ENCODE results near the genes NEO1, INSYN1 and ISLR2.

- PRO-cap: no peak
Measured at GRCh38 chr15:72531762-72532313, 57.7 kb downstream of the ARIH1 start.

DNA sequence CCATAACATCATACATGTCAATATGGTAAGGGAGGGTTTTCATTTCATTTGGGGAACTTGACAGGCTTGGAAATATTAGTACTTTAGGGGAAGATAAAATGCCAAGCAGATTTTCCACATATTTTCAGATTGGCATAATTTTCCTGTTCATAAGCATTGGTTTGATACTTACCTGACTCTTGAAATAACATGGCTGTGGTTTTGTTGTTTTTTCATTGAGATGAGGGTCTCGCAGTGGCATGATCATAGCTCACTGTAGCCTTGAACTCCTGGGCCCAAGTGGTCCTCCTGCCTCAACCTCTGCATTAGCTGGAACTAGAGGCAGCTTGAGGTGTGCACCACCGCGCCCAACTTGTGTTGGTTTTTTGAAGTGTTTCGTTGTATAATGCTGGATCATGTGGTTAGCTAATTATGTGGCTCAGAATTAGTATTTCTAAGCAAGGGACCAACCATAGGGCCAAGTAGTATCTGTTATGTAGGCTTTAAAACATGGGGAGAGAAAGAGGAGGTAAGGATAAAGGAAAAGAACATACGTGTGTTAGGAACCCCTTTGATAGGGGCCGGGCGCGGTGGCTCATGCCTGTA, 78.7 kb upstream of the GOLGA6B start:
- PRO-cap: no peak

DNA sequence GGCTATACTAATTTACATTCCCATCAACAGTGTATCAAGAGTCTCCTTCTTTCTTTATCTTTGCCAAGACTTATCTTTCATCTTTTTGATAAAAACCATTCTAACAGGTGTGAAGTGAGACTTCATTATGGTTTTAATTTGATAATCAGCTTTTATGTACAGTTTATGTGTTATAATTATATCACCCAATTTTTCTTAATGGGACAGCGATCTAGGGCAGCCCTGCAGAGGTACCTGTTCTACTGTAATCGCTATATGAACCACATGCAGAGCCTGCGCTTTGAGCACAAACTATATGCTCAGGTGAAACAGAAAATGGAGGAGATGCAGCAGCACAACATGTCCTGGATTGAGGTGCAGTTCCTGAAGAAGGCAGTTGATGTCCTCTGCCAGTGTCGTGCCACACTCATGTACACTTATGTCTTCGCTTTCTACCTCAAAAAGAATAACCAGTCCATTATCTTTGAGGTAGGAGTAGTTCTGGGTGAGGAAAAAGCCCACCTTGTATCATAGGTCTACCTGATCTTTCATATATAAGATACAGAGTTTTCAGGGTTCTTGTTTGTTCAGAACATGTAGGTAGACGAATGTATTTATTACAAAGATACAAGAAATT, 73.9 kb upstream of the GOLGA6B start:
- PRO-cap: no peak

- PRO-cap: no peak
Measured at GRCh38 chr15:72774590-72775349, 8.8 kb downstream of the ADPGK start.

DNA sequence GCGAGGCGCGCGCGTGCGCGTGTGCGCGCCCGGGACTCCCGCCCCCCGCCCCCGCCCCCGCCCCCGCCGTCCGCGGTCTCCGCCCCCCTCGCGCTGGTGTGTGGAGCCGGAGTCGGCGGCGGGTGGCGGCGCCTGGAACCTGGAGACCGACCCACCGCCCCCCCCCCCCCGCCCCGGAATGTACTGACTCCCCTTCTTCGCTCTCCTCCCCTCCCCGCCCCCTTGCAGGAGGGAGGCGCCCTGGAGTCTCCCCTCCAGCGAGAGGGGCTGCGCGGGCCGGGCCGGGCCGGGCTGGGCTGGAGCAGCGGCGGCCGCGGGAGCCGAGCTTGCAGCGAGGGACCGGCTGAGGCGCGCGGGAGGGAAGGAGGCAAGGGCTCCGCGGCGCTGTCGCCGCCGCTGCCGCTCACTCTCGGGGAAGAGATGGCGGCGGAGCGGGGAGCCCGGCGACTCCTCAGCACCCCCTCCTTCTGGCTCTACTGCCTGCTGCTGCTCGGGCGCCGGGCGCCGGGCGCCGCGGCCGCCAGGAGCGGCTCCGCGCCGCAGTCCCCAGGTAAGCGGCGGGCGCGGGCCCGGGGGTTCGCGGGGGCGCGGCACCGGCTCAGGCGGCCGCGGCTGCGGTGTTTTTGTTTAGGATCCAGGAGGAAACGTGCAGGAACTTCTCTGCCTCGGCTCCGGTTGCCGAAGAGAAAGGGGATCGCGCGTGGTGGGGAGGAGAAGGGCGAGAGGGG, at the start of gene NEO1:
NEO1 (plus strand) TSS at position 208 of the 728 bp plus-strand sequence.
- PRO-cap: bidirectional peak, plus-strand start at position 104 of the sequence, minus-strand start outside the sequence; bidirectional peak, plus-strand start at position 406 of the sequence, minus-strand start at position 408 of the sequence; bidirectional peak, plus-strand start at position 626 of the sequence, minus-strand start at position 648 of the sequence

DNA sequence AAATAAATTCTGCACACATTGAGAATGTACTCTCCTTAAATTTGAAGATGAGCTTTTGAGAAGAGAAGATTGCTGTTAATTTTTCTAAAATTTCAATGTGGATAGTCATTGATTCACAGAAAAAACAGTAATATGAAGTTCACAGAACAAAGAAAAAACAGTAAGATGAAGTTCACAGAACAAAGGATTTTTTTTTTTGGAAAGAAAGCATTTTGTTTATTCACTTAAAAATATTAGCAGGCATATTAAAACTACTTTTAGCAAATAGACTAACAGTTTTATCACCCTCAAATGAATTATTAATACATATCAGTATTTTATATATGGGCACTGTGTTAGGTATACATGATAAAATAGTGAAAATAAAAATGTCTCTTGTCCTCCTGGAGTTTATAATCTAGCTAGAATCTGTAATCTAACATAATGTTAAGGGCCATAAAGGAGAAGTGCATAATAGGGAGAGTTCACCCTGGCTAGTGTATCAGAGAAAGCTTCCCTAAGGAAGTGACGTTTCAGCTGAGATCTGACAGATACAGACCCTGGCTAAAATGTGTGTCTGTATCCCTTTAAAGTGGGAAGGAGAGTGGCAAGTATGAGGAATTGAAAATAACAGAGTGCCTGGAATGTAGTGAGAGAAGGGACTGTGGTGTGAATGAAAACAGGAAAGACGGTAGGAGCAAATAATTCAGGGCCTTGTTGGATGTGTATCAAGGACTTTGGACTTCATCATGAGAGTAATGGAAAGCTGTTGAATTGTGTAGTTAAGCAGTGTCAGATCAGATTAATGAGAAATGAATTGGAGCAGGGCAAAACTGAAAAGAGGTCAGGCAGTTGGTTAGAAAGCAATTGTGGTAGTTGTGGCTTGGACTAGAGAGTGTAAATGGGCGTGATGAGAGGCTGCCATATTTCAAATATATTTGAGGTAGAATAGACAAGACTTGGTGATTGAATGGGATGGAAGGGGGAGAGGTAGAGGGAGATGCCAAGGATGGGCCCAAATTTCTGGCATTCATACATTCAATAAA, 30.4 kb downstream of the NEO1 start:
- PRO-cap: no peak

DNA sequence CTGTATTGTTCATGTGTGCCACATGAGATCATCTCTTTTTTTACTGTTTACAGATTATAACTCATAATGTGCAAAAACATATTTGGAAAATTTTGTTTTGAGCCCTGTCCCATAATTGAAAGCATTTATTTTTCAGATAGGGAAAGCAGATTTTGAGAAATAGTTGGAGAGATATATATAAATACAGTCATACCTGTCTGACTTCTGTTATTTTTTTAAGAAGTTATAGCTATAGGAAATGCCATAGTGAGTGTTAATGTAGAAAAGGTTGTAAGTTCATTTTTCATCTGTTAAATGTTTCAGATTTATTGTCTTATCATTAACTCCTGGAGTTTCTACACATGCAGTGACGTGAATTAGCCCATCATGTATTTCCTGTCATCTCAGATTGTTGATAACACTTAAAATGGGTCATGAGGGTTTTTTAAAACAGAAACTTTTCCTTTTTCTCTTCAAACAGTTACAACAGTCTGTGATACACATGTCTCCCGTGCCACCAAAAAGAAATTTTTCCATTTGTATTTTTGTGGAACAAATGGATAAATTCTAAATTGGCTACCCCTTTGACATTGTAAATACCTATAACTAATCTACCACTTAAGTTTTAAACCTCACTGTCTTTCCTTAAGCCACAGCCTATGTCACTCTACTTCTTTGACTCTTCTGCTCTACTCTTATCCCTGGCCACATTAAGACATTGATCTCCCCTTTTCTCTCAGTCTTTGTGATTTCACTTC, 89.0 kb downstream of the NEO1 start:
- PRO-cap: no peak

- PRO-cap: no peak
Measured at GRCh38 chr15:73181453-73182355, 129.4 kb downstream of the NEO1 start.

DNA sequence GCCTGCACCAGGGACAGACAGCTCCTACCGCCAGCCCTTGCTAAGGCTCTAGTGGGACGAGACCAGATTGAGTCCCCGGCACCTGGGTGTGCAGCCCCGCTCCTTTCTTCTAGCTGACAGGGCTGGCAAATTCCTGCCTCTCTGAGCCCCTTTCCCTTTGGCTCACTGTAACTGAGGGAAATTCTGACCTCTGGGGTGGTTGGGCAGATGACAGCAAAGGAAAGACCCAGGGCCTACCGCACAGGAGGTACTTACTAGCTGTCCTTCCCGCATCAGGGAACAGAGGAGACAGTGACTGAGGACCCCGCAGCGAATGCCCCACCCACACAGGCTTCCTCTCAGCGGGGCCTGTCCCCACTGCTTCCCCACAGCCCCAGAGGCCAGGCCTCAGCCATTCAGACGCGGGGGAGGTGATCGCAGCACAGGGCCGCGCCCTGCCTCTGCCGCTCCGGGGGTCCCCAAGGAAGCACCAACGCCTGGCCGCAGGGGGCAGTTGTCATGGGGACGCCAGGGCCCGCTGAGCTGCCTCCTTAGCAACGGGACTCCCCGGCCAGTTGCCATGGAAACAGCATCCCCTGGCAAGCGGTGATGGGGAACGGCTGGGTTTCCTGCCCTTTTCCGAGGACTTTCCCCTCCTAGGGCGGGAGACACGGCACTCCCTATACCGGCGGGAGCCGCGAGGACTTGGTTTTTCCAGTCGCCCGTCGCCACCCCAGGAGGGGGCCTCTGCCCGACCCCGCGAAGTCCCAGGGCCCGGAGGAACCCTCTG, 50.1 kb downstream of the HCN4 start:
- PRO-cap: no peak

DNA sequence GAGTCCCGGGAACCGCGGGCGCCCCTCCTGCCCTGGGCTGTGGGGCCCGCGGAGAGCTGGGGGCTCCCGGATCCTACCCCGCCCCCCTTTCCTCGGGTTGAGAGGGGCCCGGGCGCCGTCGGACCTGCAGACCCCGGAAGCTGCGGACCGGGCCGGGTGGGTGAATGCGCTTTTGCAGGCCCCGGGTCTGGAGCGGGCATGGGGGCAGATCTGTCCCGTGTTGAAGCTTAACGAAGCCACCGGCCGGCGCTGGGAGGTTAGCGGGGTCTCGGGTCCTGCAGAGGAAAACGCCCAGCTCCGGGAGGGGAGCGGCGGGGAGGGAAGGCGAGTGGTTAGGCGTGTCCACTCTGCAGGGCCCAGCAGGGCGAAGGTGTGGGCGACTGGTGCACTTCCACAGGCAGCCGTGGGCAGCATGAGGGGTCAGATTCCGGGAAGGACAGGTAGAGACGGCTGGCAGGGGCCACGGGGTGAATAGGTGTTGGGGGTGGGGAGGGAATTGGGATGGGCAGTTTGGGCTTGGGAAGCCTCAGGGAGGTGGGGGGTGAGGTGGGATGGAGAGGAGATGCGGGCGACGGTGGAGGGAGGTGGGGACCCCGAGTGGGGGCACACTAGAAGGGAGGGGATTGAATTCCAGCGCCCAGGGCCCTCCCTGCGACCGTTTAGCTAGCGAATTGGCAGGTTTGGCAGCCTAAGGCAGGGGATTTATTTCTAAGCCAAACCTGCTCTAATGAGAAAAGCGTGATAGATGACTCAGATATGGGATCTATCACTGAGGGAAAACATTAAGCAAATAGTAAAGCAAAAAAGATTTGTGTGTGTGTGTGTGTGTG, 676 bp downstream of the CD276 start:
- PRO-cap: bidirectional peak, plus-strand start at position 742 of the sequence, minus-strand start at position 685 of the sequence

GRCh38 chr15:73688230-73688723, 4.1 kb downstream of the CD276 start:
- PRO-cap: no peak

GRCh38 chr15:73751539-73752002, 1.6 kb downstream of the INSYN1 start:
- PRO-cap: no peak

GRCh38 chr15:73753051-73753603, at the start of gene INSYN1:
Gene INSYN1 (minus strand): TSS chr15:73753351.
- PRO-cap: no peak

GRCh38 chr15:73922417-73923131, 3.7 kb upstream of the LOXL1 start:
- PRO-cap: bidirectional peak, plus-strand start at chr15:73922766, minus-strand start at chr15:73922660

- PRO-cap: no peak
Measured at GRCh38 chr15:73930270-73930673, 4.0 kb downstream of the LOXL1 start.

DNA sequence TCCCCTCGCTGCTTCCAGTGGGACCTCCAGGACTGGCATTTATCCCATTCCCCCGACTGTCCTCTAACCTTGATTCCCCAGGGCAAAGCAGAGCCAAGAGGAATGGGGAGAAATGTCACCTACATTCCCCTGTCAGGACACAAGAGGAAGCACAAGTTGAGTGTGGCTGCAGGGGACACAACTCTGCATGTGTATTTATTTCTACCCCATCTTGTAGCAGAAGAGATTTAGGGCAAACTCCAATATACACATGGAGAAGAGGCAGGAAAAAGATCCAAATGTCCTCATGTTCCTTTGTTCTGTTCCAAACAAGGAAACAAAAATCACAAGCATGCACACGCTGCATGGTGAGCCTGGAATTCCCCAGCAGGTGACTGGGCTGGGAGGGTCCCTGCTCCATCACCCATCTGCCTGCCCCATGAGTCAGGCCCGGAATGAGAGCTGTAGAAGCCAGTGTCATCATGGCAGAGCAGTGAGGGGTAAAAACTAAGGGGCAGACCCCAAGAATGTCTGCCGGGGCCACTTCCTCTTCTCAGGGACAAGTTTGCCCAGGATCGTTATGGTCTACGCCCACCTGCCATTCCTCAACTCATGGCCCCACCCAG, 4.1 kb downstream of the STOML1 start:
- PRO-cap: no peak

DNA sequence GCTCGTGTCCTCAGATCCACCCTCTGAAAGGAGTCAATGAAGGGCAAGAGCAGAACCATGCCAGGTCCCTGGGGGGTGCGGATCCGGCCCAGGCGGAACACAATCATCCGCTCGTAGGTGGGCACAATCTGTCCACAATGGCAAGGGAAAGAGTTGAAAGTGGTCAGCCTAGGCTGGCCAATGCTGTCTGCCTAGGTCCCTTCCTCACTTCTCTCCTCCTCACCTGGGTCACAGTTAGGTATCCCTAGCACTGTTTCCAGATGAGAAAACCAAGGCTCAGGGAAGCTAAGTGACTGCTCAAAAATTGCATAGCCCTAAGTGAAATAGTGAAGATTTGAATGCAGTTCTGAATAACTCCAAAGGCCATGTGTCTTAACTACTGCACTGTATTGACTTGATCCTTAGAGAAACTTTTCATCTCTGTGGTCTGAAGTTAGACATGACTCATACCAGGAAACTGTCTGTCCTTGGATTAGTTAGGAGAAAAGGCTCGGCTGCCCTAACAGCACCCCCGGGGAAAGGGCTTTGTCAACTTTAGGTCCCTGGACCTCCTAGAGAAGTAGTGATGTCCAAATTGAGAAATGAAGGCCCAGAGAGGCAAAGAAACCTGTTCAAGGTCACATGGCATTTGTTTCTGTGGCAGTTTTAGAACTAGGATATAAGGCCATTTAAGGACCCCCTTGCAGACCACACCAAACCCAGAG, 2.8 kb downstream of the STOML1 start:
- PRO-cap: no peak

DNA sequence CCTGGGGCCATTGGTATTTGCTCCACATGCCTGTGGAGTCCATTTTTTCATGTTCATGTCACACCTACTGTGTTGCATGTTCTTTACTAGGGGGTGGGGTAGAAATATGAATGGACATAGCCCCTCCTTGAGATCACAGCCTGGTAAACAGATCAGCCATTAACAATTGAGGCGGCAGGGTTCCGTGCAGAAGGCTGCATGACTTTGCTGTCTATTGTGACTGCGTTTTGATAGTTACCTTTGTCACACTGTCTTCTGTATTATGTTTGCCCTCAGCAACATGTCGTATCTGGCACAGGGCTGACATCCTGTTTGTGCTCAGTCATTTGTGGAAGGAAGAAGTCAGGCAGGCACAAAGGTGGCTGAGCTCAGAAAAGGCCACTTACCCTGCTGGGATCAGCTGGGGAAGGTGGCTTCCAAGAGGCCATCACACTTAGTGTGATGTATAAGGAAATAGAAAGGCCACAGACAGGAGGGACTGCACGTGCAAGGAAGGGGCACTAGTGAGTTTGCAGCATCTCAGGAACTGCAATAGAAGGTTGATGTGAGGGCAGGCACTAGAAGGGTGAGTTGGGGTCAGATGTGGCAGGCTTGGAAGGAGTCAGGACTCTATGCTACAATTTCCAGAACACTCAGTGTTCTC, 13.3 kb downstream of the PML start:
- PRO-cap: no peak

GRCh38 chr15:74040311-74041076, 41.9 kb downstream of the GOLGA6A start:
- PRO-cap: bidirectional peak, plus-strand start at chr15:74040834, minus-strand start at chr15:74040558

DNA sequence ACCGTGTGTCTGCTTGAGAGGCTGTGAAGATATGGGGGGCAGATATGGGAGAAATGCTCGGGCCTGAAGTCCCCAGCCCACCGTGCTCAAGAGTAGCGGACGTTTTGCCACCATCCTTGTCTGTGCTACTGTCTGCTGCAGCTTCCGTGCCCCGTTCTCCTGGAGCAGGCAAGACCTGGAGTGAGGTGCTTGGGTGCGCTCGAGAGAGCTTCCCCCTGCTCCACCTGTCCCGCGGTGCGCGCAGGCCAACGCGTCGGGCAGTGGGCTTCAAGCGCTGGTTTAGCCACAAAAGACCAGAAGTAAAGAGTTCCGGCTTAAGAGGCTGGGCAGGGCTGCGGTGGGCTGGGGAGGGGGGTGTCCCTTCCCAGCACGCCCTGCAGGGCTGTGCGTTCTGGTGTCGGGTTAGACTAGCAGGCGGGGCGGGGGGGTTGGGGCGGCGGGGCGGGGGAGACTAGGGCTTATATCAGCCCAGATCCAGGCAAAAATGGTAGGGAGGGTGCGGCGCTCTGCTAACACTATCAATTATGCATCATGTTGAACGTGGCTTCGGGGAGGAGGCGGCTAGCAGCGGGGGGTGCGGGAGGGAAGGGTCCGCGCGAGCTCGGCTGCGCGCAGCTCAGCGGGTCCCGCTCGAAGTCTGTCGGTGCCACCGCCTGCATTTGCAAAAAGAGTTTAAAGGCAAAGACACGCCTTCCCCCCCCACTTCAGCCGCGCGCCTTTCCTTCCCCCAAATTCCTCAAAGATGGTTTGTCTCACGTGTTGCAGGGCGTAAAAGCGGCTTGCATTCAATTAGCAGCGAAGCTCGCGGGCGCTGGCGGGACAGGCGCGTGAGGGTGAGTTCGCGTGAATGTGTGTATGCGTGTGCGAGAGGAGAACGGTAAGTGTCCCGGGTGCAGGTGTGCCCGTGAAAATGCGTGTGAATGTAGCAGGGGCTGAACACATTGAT, at the start of gene ISLR2:
ISLR2 (plus strand) TSS at position 798 of the 946 bp plus-strand sequence.
- PRO-cap: no peak

All from A673 (cell line).